PFSK-1 (cell line): ENCODE results near the genes LPIN1 and LRATD1.

DNA sequence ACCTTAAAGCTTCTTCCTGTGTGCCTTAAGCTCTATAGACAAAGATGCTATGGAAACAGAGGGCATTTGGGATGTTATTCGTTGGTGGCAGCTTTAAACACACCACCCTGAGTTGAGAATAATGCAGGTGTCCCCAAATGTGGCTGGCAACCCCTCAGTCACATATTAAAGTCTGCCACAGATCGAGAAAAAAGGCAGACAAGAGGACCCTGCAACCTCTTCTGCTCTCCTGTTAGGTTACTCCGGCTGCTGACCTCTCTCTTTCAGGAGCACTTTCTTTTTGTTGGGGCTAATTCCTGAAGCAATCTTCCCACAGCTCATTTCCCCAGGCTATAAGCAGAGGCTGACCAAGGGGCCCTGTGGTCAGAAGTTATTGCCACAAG is 20.1 kb downstream of the GREB1 start:
- RRBS = no CpG with 5 or more reads among the region's 3 CpGs

- RRBS = no CpG with 5 or more reads among the region's 9 CpGs
Observed at GRCh38 chr2:11569375-11569731, 35.5 kb downstream of the GREB1 start.

DNA sequence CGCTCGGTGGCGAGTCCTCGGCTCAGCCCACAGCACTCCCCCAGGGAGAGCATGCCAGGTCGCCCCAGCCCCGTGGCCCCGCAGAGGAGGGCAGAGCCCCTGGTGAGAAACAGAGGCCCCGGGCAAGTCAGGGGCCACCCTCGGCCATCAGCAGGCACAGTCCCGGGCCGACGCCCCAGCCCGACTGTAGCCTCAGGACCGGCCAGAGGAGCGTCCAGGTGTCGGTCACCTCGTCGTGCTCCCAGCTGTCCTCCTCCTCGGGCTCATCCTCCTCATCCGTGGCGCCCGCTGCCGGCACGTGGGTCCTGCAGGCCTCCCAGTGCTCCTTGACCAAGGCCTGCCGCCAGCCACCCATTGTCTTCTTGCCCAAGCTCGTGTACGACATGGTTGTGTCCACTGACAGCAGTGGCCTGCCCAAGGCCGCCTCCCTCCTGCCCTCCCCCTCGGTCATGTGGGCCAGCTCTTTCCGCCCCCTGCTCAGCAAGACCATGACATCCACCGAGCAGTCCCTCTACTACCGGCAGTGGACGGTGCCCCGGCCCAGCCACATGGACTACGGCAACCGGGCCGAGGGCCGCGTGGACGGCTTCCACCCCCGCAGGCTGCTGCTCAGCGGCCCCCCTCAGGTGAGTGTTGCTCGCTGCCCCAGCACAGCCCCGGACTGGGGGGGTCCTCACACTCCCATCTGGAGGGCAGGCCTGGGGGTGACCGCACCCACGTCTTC is 51.5 kb downstream of the NTSR2 start:
- RRBS = 94% methylated on average over 22 of the region's 46 CpGs

DNA sequence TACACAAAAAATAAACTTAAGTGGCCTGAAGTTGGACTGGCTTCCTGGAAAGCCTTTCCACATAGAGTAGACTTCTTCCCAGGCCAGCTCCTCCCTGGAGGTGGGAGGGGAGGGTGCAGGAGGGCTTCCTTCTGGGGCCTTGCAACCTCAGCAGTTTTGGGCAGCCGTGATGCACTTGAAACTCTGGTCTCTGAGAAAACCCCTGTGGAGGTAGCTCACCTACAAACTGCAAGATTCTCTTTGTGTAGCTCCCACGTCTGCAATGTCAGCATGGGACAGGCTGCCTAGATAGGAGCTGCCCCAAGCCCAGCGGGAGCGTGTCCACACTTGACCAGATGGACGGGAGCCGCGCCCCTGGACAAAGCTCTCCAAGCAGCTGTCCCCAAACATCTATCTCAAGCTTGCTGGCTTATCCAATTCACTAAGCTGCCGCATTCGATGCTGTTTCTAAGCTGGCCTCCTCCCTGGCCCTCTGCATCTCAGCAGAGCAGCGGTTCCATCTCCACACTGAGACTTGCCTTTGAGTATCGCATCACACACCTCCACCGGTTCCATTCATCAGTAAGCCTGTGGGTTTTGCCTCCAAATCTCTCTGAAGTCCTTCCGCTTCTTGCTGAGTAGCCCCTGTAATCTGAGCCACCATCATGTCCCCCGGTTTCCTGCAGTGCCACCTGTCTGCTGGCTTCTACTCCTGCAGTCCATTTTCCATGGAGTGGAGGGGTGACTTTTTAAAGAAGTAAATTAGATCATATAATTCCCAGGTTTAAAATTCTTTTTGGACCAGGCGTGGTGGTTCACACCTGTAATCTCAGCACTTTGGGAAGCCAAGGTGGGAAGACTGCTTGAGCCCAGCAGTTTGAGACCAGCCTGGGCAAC is 1.5 kb upstream of the LPIN1 start:
- RRBS = 19% methylated on average over 2 of the region's 15 CpGs

- RRBS = 1% methylated on average over 50 of the region's 96 CpGs
Observed at GRCh38 chr2:11746170-11747150, at the start of gene LPIN1. Gene LPIN1, plus strand, starts transcription at chr2:11746632.

GRCh38 chr2:11822614-11823391 is 76.4 kb downstream of the LPIN1 start:
- RRBS = no CpG with 5 or more reads among the region's 20 CpGs

- RRBS = no CpG with 5 or more reads among the region's 5 CpGs
Observed at GRCh38 chr2:12006896-12007279, 260.5 kb downstream of the LPIN1 start.

GRCh38 chr2:12079353-12079770 is 332.9 kb downstream of the LPIN1 start:
- RRBS = no CpG with 5 or more reads among the region's 12 CpGs

GRCh38 chr2:12155648-12156188 is 409.3 kb downstream of the LPIN1 start:
- RRBS = no CpG with 5 or more reads among the region's 3 CpGs

- RRBS = no CpG with 5 or more reads among the region's 5 CpGs
Observed at GRCh38 chr2:12313593-12314194, 403.0 kb upstream of the TRIB2 start.

GRCh38 chr2:12320843-12321739 is 395.6 kb upstream of the TRIB2 start:
- RRBS = no CpG with 5 or more reads among the region's 8 CpGs

DNA sequence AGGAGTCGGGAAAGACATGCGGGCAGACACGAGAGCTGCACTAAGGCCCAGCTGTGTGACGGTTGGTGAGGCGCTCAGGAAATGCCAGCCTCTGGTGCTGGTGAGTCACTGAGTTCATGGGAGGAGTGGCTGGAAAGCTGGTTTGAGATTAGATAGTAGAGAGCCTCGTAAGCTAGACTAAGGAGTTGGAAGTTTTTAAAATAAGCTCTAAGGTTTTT is 390.9 kb upstream of the TRIB2 start:
- RRBS = no CpG with 5 or more reads among the region's 6 CpGs

DNA sequence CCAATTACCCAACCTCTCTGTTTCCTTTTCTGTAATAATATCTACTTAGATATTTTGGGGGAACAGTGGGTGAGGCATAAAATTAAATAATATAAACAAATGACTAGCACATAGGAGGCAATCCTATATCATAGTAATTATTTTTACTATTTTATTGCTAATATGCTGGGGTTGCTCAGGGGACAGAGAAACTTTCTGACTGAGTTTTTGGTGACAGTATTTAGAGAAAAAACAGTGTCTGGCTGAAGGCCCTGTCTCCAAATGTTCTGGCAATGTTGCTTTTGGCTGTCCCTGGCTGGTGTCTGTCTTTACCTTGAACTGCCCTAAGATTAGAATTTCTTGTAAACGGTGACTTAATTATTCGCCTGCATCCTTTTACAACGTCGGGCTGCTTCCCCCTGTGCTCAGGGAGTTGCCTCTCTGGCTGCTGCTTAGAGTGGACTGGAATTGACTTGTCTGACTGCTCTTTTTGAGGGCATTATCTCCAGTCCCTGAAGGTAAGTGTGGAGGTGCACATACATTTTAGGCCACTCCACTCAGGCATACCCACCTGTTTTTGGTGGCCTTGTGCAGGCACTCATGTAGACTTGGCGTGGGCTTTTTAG is 230.6 kb upstream of the TRIB2 start:
- RRBS = no CpG with 5 or more reads among the region's 5 CpGs

- RRBS = no CpG with 5 or more reads among the region's 8 CpGs
Observed at GRCh38 chr2:12675821-12676247, 40.9 kb upstream of the TRIB2 start.

- RRBS = no CpG with 5 or more reads among the region's 3 CpGs
Observed at GRCh38 chr2:12720115-12721122, 3.7 kb downstream of the TRIB2 start.

DNA sequence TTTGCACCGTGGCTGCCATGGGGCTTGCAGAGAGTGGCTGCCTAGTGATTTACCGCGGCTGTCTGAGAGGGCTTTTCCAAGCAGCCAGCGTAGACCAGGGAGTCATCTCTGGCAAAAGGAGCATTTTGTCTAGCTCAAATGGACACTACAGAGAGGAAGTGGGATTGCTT is 108.0 kb downstream of the TRIB2 start:
- RRBS = no CpG with 5 or more reads among the region's 4 CpGs

- RRBS = 22% methylated on average over 26 of the region's 66 CpGs
Observed at GRCh38 chr2:14632336-14632899, at the start of gene LRATD1. Gene LRATD1, plus strand, starts transcription at chr2:14632717.

- RRBS = no CpG with 5 or more reads among the region's 16 CpGs
Observed at GRCh38 chr2:15141695-15142799, 419.1 kb downstream of the NBAS start.

DNA sequence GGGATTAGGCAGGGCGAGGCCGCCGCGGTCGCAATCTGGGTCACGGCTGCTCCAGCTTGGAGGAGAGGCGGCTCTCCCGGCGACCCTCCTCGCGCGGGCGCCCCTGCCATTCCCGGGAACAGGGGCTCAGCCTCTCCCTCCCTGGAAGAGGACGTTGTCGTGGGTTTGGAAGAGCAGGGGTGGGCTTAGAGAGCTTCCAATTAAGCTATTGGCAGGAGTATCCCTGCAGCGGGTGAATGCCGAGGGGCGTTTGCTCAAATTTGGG is 698 bp downstream of the MYCN start:
- RRBS = 17% methylated on average over 7 of the region's 19 CpGs

DNA sequence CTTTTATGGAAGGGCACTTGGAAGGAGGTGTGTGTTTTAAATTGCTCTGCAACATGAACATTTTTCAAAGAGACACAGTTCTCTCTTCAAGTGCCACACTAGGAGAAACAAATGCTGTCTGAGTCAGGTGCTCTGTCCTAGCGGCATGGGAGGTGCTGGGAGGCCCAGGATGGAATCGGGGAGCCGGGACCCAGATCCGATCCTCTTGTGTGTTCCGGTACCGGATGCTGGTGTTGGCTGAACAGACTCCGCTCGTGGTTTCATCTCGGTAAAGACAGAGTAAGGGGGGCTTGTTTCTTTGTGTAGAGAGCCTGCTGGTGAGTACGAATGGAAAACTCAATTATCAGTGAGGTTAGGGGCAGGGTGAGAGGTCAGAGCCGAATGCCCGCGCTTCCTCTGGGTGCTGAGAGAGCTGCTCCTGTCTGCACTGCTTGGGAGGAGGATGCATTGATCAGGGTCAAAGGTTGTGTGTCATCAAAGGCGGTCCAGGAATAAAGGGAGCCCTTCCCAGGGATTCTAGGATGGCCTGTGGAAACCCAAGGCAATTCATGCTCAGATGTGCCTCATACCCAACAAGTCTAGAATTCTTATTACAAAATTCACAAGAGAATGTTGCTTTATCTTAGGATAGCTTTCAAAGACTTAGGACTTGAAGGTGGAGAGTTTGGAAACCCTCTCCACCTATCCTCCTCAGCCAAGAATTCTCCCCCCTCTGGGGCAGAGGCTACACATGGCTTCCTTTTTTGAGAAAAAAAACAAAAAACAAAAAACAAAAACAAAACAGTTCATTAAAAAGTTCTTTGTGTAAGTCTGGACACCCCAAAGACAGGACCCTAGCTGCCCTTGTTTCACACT is 143.9 kb downstream of the MYCN start:
- RRBS = no CpG with 5 or more reads among the region's 14 CpGs